Peritoneum (tissue), 1 donor: ENCODE results near the genes CSHL1, CEP95 and LRRC37A3.

- PRO-cap: no peak
Measured at GRCh38 chr17:63911069-63911513, at the start of gene CSHL1. Gene CSHL1, minus strand, starts transcription at chr17:63911258.

DNA sequence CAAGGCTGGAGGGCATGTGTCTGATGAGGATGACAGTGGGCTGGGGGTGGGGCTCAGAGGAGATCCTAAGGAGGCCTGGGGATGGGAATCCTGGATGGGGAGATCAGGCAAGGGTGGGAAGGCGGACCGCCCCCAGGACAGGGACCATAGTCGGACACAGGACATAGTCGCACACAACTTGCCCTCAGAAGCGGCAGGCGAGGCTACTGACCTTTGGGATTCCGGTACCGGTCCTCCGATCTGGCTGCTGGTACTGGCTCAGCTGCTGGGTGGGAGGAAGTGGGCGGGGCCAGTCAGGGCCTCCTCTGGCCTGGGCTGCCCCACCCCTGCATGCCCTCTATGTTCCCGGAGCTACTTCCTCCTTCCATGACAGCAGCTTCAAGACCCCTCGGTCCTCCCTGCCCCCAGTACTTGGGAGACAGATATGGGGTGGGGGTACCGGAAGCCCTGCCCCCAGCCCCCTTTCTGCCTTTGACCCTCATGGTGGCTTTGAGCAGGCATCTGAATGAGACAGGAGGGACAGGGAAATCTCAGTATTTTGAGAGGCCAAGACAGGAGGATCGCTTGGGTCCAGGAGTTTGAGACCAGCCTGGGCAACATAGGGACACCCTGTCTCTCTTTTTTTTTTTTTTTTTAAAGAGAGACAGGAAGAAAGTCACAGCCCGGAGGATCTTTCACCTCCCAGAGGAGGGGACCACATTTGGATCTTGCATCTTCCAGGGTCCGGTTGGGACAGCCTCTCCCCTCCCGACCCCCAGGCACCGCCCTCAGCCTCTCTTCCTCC lies 815 bp downstream of the CD79B start:
- PRO-cap: no peak

DNA sequence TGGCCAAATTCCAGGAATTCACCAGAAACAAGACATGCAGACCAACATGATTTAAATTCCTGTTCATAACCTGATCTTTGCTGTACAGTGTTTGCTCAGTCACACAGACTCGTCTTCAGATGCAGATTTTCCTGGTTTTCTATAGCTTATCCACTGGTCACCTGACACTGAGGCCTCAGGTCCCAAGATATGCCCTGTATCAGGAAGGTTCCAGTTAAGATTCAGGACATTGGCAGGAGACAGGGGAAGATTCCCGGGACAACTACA lies 47.4 kb downstream of the ERN1 start:
- PRO-cap: no peak

GRCh38 chr17:64090982-64091598 lies 38.9 kb downstream of the ERN1 start:
- PRO-cap: no peak

- PRO-cap: bidirectional peak, plus-strand start at chr17:64130406, minus-strand start at chr17:64130122; unidirectional peak, minus-strand start at chr17:64130756
Measured at GRCh38 chr17:64130243-64131057, 506 bp upstream of the ERN1 start.

GRCh38 chr17:64213109-64213442 lies 50.0 kb downstream of the TEX2 start:
- PRO-cap: no peak

- PRO-cap: no peak
Measured at GRCh38 chr17:64314978-64315680, 52.1 kb upstream of the TEX2 start.

GRCh38 chr17:64354810-64355173 lies 35.9 kb downstream of the PECAM1 start:
- PRO-cap: no peak

GRCh38 chr17:64392727-64393396 lies 2.2 kb upstream of the PECAM1 start:
- PRO-cap: no peak

- PRO-cap: no peak
Measured at GRCh38 chr17:64393528-64393886, 2.8 kb upstream of the PECAM1 start.

GRCh38 chr17:64501241-64502137 lies 4.6 kb downstream of the DDX5 start:
- PRO-cap: no peak

DNA sequence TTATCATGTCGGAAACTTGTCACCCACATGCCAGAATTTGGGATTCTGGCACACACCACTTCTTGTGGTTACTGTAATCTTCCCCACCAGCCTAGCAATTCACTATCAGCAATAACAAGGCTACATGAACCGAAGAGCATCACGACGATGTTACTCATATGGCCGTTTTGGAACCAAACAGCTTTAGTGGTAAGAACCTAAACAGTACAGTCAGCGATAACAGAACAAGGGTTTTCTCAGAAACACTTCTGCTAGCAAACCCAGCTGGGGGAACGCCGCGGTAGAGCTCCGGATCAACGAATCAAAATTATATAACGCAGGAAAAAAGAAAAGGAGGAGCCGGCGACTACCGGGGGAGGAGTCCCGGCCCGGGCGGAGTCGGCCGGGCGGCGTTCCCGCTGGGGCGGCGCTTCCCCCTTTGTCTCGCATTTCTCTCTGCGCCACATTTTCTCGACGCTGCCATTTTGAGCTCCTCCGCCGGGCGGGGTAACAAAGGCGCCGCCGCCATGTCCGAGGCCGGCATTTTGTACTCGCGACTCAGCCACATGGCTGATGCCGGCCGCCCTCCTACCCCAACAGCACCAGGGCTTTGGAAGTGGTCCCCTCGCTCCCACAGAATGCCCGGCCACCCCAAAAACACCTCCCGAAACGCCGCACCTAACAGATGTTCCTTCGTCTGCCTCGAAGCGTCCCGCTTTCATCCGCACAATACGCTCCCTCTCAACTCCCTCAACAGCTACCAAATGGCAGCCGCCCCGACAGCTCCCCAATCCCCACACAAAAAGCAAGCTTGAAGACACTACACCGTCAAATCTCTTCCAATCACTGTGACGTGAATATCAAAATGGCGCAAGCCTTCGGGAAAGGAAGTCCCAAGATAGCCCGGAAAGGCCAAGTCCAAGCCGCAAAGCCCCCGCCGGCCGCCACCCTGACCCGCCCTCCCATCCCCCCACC lies 723 bp downstream of the DDX5 start:
- PRO-cap: bidirectional peak, plus-strand start at position 429 of the sequence, minus-strand start at position 434 of the sequence

DNA sequence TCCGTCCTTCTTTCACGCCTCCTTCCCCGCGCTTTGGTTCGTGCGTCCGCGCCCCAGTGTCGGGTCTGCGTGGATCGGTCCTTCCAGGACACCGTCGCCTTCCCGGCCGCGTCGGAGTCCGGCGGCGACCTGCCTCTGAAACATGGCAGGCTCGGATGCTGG lies at the start of gene CEP95:
Gene CEP95 (plus strand): TSS at position 22 of the 162 bp plus-strand sequence.
- PRO-cap: bidirectional peak, plus-strand start at position 25 of the sequence, minus-strand start at position 35 of the sequence

- PRO-cap: no peak
Measured at GRCh38 chr17:64529259-64529877, 22.6 kb downstream of the CEP95 start.

DNA sequence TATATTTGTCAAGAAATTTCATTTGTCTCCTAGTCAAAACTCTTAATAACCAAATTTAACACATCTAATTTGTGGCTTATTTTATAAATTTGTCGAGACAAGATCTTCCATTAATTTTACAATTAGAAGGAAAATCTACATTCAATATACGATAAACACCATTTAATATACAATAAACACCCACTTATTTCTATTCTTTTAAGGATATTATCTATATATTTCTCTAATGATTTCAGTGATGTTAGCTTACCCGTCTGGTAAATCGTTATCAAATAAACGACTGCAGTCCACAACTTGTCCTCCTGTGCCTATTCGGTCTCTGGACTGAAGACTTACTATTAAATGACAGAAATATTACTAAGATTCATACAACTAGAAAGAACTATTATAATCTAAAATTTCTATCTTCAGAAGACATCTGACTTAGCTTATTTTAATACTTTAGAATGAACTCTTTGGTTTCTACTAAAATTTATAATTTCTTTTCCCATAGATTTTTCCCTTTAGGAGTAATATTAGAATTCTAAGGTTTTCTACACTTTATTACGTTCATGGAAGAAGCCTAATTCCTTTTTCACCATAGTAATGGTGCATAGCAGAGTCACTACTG lies 76.2 kb downstream of the SMURF2 start:
- PRO-cap: no peak

DNA sequence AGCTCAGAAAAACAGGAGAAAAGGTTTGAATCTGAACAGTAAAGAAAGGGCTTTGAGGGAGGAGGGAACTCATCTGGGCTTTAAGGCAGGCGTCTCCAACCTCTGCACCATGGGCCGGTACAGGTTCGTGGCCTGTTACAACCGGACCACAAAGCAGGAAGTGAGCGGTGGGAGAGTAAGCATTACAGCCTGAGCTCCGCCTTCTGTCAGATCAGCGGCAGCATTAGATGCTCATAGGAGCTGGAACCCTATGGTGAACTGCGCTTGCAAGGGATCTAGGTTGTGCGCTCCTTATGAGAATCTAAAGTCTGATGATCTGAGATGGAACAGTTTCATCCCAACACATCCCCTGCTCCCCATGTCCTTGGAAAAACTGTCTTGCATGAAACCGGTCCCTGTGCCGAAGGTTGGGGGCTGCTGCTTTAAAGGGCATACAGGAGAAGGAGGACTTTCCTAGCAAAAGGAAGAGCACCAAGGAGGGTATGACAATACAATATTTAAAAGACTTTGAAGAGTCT lies 62.7 kb downstream of the SMURF2 start:
- PRO-cap: no peak

GRCh38 chr17:64628574-64629210 lies 33.4 kb downstream of the SMURF2 start:
- PRO-cap: no peak

DNA sequence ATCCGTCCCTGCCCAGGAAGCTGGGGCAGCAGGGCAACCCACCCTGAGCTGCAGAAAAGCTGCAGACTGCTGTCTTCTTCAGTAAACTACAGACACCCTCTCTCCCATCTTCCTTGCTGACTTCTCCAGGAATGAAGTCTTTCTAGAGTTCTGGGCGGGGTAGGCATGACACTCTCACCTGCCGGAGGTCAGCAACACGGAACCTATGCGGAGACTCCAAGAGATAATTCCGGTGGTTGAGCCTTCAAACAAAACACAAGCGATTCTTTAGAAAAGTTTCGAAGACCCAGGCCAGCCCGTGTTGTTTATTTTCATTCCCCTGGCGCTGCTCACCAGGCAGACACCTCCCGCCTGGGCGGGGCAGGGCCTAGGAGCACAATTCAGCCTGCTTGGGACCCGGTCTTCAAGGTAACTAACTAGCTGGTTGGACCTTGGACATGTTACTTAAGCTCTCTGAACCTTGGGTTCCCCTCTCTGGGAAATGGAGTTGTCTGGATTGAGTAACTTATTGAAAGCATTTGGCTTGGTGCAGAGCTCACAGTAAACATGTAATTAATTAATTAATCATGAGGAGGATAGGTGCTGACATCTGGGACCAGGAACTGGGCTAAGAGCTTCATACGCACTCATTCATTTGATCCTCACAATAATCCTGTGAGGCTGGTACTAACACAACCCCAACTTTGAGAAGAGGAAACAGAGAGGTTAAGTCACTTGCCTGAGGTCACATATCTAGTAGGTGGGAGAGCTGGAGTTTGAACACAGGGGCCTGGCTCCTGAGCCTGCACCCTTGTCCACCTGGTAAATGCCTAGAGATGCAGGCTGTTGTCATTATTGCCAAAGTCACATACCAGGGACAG lies 125.2 kb upstream of the SMURF2 start:
- PRO-cap: no peak

DNA sequence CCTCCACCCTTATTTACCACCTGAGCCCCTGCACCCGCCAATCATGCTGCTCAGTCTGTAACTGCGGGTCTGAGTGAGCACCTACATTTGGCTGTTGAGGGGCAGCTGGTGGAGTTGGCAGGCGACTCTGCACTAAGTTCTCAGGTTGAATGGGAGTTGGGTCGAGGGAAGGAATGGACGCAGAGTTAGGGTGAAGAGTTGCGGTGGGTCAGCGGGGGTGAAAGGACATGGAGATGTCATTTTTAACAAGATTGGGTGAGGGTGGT lies 83.3 kb downstream of the LRRC37A3 start:
- PRO-cap: no peak

DNA sequence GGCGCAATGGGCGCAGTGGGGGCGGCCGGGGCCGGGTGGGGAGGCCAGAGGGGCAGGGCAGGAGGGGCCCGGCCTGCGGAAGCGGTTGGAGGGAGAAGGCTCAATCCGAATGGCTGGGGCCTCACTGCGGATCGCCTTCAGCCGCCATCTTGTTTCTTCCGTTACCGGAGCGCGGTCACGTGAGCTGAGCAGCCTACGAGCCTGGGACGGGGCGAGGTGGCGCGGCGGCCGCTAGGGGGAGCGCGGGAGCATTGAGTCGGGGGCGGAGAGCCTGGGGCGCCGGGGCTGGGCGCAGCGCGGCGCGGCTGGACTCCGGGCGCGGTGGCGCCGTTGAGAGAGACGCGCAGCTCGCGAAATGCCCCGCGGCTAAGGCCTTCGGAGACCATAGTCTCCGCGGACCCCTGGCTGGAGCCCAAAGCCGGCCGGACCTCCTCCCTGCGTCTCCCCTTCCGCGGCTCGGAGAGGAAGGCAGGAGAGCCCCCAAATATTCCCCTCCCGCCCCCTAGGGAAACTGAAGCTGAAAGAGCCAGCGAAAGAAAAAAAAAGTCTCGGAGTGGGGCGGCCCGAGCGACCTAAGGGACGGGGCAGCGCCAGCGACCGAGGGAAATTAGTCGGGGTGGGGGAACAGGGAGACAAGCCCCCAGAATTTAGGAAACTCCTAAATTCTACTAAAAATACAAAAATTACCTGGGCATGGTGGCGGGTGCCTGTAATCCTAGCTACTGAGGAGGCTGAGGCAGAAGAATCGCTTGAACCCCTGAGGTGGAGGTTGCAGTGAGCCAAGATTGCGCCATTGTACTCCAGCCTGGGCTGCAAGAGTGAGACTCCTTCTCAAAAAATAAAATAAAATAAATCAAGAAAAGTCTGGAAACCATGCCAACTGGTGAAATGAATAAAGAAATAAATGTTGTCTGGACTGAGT lies at the start of gene LRRC37A3:
Gene LRRC37A3 (minus strand): TSS at position 173 of the 922 bp plus-strand sequence.
- PRO-cap: bidirectional peak, plus-strand start at position 315 of the sequence, minus-strand start at position 163 of the sequence